Brain (tissue), 1 donor: ENCODE data around the gene PCYOX1.

GRCh38 chr2:70257829-70258300 lies at the start of gene PCYOX1:
PCYOX1 (plus strand) TSS chr2:70258137.
- RRBS: 6% methylated on average over 2 of the region's 42 CpGs

- RRBS: no CpG with 5 or more reads among the region's 8 CpGs
Measured at GRCh38 chr2:70367683-70368316, 65.9 kb upstream of the FAM136A start.

GRCh38 chr2:70532337-70532624 lies 21.3 kb downstream of the TGFA start:
- RRBS: no CpG with 5 or more reads among the region's 4 CpGs

- RRBS: 2% methylated on average over 25 of the region's 49 CpGs
Measured at GRCh38 chr2:70554033-70554666, 524 bp upstream of the TGFA start.

DNA sequence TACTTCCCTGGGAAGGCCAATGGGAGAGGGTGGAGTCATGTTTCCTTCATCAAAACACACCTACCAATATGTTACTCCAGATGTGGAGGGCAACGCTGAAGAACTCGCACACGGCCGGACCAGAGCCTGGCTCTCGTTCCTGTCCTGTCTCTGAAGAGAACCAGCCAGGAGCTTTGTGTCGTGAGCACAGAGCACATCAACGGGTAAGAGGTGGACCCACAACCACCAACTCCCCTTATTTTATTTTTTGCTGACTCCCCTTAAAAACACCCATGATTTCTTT lies 94.9 kb downstream of the ADD2 start:
- RRBS: no CpG with 5 or more reads among the region's 7 CpGs

DNA sequence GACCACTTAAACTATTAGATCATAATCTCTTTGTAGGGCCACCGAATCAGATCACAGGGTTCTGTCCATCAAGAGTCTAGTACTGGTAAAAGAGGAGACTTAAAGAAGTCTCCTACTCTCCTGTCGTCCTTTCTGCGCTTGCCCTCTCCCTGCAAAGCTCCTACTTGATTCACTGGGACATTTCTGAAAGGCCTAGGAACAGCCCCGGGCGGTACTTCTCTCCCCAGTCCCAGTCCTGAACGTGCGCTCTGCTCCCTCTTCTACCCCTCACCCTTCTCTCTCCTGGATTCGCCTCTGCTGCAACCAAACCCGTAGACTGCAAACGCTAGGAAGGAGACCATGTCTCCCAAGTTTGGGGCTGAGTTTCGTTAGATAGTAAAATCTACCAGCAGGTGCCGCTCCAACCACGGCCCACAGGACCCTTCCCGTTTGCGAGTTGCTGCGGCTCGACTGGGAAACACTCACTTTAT lies 1.0 kb downstream of the FIGLA start:
- RRBS: no CpG with 5 or more reads among the region's 17 CpGs

DNA sequence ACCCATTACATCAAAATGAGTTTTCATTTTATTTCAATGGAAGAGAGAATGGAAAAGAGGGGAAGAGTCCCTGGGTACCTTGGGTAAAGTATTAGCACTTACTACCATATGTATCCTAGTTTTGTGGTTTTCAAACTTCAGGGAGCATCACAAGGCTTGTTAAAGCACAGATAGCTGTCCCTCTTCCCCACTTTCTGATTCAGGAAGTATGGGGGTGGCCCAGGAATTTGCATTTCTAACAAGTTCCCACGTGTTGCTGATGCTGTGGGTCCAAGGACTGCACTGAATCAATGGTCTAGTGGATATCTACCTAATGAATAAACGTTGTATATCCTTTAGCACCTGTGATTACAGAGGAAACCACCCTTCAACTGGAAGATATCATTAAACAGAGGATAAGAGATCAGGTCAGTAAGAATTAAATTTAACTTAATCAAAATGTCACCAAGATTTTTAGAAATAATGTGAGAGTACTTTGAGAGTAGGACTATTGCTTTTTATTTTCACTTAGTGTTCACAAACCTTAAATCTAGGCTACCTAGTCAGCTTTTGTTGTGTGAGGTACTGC lies 9.1 kb downstream of the MPHOSPH10 start:
- RRBS: no CpG with 5 or more reads among the region's 2 CpGs

DNA sequence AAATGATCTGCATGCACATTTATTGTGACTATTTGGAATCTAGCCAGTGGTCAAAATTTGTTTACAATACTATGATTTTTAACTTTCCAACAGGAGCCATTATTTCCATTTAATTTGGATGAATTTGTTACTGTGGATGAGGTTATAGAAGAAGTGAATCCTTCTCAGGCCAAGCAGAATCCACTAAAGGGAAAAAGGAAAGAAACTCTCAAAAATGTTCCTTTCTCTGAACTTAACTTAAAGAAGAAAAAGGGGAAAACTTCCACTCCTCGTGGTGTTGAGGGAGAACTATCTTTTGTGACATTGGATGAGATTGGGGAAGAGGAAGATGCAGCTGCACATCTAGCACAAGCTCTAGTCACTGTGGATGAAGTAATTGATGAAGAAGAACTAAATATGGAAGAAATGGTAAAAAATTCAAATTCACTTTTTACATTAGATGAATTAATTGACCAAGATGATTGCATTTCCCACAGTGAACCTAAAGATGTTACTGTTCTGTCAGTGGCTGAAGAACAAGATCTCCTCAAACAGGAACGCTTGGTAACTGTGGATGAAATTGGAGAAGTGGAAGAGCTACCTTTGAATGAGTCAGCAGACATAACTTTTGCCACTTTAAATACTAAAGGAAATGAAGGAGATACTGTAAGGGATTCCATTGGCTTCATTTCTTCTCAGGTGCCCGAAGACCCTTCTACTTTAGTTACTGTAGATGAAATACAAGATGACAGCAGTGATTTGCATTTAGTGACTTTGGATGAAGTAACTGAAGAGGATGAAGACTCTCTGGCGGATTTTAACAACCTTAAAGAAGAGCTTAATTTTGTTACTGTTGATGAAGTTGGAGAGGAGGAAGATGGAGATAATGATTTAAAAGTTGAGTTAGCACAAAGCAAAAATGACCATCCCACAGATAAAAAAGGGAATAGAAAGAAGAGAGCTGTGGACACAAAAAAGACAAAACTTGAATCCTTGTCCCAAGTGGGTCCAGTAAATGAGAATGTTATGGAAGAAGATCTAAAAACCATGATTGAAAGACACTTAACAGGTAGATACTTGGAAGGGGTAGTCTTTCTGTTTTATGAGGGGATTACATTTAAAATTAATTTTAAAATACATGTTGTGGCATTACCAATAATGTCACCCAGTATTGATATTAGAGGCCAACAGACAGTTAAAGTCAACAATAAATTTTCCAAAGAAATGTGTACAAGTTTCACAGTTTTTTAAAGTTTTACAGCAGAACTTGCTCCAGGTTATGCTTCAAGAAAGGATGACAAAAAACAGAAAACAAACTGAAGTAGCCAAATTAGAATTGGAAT lies 39.7 kb upstream of the DYSF start:
- RRBS: no CpG with 5 or more reads among the region's 4 CpGs

GRCh38 chr2:71480482-71481169 lies 14.1 kb downstream of the DYSF start:
- RRBS: no CpG with 5 or more reads among the region's 7 CpGs

DNA sequence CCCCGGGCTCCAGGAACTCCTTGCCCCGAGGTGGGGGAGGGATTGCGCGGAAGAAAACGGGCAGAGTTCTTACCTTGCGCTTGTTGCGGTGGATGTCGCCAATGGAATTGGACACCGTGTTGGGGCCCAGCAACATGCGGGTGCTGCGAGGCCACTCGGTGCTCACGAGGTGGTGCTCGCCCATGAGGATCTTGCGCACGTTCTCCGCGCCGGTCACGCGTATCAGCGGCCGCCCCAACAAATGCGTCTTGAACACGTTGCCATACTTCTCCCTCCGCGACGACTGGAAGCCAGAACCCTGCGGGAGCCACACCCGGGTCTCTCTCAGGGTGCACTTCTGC lies 3.8 kb downstream of the CYP26B1 start:
- RRBS: 40% methylated on average over 10 of the region's 30 CpGs

DNA sequence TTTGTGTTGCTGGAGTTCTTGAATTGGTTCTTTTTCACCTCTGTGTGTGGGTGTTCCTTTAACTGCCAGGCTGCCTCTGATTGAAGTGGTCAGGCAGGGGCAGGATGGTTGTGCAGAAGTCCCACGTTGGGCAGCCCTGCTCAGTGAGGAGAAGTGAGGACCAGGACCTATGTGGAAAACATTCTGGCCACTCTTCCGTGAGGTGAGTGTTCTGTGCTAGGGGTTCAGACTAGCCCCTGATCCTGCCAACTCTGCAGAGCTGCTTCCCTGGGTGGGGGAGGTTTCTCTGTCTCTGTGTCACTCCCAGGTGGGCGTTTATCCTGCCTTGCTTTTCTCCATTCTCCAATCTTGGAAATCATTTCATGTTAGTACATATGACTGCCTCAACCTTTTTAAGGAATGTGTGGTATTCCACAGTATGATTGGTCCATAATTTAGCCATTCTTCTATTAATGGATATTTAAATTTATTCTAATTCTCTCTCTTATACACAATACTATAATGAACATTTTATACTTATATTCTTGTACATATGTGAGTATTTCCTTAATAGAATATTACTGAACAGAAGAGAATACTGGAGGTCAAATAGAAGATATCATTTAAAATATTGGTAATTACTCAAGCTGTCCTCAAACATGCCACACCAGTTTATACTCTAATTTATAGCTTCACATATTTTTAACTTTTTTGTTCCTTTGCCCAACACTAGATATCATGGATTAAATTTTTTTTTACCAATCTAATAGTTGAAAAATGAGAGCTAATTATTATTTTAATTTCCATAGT lies 156.3 kb upstream of the CYP26B1 start:
- RRBS: no CpG with 5 or more reads among the region's 3 CpGs

DNA sequence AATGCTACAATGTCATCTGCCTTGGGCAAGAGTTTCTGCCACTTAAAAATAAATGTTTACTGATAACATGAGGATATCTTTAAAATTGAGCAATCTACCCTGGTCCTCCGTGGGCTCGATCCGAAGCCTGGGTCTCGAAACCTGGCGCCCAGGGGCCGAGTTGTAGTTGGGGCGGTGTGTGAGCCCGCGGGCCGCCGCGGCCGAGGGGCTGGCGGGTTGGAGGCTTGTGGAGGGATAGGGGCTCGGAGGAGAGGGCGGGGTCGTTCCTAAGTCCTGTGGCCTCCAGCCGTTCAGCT lies 2.4 kb downstream of the EMX1 start:
- RRBS: no CpG with 5 or more reads among the region's 18 CpGs

DNA sequence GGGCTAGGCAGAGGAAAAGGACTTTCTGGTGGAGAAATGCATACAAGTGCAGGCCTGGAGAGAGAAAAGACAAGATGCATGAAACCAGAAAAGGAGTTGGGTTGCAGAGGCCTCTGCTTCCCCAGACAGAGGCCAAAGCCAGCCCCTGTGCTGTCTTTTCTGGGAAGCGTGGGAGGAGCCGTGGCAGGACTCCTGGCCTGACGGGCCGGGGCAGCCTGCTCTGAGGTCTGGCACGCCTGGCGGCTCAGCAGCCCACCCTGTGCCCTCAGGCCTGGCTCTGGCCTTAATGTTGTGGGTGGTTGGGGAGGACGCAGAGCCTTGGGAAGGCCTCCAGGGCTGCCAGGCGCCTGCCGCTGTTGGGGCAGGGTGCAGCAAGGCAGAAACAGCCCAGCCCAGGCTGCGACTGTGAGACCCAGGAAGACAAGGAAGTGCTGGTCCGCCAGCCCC lies 72.4 kb downstream of the EMX1 start:
- RRBS: no CpG with 5 or more reads among the region's 11 CpGs

DNA sequence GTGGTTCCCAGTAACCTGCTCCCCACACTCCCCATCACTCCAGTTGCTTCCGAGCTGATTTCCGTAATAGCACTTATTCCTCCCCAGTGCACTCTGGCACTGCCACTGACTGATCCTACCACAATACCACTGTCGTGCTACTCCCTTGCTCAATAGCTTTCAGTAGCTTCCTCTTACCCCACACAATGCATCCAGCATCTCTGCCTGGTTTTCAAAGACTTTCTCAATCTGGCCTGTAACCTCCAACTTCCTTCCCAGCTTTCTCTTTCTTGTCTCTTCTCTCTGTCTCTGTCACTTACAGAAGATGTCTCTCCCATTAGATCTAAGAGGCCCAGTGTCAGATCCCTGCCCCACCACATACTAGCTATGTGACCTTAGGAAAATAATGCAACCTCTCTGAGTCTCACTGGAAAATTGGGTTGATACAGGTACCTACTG lies 36.8 kb downstream of the SFXN5 start:
- RRBS: no CpG with 5 or more reads among the region's 3 CpGs

GRCh38 chr2:73069827-73070374 lies 1.6 kb downstream of the SFXN5 start:
- RRBS: no CpG with 5 or more reads among the region's 11 CpGs

- RRBS: 6% methylated on average over 4 of the region's 13 CpGs
Measured at GRCh38 chr2:73072071-73072629, 638 bp upstream of the SFXN5 start.

DNA sequence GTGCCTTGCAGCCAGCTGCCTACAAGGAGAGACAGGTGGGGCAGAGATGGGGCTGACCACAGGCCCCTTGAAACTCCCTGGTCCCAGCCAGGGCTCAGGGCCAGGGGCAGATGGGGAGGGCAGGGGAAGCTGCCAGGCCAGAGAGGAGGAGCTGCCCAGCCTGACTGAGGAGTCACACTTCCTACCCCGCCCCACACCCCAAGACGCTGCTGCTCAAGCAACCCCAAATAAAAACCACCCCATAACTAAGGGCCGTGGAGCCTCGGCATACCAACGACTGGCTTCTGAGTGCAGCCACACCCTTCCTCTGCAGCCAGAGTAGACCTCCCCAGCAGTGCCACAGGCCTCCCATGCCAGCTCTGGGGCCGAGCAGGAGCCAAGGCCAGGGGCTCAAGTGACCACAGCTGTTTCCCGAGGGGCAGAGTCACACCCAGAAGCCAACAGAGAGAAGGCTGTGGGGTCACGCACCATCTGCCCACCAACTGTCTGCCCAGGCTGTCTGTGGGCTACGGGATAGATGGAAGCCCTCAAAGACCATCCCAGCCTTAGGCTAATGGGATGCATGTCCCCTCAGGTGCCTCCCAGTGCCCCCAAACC lies 5.2 kb downstream of the RAB11FIP5 start:
- RRBS: no CpG with 5 or more reads among the region's 9 CpGs

DNA sequence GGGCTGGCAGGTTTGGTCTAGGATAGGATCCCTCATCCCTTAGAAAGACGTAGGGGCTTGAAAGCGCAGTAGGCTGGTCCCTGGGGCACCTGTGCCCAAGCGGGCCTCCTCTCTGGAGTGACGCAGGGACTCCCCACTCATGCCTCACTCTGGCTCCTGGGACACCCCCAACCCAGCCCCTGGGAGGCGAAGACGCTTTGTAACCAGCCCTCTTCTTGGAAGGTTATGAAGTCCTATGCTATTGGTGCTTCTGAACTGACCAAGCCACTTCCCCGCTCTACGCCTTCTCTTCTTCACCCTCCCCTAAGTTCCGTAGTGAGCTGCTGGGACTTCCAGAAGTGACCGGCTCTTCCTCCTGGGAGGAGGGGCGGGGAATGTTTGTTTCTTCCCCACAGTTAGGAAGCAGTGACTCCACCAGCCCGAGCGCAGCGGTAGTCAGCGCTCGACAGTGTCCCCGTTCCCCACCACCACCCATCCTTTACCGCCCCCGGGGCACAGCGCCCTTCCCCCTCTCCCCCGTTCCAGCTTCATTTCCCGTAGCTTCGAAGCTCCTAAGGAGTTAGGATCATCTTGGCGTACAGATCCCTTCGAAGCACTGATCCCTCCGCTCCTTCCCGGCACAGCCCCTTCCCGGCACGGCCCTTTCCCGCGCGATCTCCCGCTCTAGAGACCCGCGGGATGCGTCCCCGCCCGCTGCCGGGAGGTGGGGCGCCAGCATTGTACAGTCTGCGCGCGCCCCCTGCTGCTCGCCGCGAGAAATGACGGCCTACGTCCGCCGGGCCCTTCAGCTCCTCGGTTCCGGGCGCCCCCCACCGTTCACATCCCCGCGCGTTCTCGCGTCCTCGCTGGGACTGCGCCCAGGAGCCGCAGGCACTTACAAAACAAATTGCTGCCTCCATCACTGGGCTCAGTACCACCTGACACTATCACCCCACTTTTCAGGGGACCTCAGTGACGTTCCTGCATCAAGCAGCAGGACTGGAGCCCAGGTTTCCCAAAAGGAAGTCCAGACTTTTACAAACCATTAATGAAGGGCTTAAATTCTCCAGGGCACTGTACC lies 25.2 kb upstream of the NOTO start:
- RRBS: 1% methylated on average over 22 of the region's 63 CpGs

DNA sequence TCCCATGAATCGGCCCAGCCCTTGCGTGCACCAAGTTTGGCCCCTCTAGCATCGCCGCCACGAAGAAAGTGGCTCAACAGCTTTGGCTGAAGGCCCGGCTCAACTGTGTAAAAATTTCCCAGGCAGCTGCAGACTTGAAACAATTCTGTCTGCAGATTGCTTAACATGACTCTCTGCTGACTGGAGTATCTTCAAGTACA lies 32.7 kb downstream of the ALMS1 start:
- RRBS: no CpG with 5 or more reads among the region's 6 CpGs

DNA sequence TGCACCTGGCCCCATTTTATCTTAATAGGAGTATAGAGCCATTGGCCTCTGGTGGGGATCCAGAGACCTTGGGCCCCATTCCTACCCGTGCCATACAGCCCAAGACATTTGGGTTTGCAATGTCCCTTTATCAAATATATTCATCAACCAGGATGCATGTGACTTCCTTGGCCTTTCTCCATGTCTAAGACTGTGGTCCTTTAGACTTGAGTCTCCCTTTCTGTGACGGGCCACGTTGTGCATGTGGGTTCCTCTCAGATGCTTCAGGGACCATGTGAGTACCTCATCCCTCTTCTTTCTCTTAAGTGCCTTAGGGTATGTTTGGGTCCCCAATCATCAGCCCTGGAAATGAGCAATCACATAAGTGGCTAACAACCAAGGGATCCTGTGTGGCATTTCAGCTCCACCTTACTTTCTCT lies 4.2 kb upstream of the TPRKB start:
- RRBS: no CpG with 5 or more reads among the region's 3 CpGs